SK-N-DZ (cell line): ENCODE measurements around the gene LRRC18.

DNA sequence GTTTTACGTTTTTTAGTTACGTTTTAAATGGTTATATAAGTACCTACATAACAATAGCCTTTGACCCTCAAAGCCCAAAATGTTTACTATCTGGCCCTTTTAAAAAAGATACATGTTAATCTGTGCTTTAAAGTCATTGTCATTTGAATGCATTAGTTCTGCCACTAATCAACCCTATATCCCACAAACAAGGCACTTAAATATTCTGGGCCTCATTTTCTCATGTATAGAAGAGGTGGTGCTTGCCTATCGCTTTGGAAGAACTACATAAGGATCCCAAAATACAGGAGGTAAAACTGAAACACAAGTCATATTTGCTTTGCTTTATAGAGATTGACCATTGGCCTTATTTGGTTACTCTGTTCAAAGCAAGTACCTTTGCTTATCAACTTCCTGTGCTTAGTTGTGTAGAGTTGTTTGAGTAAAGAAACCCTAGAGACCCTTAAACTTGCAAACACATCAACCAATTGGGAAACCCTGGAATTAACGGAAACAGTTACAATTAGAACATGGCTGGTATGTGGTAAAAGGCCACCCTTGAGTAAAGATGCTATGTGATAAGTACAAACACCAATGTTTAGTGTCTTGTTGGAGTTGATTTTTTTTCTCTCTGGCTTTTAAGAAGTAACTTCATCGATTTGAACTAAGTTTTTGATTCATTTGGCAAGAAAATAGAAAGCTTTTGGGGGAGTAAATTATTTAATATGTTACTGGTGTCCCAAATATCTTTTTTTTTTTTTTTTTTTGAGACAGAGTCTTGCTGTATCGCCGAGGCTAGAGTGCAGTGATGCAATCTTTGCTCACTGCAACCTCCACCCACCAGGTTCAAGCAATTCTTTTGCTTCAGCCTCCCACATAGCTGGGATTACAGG, 26.1 kb downstream of the TIMM23 start:
RAMPAGE:
- cytosol, long total RNA: no peak
- nucleus, long total RNA: no peak

DNA sequence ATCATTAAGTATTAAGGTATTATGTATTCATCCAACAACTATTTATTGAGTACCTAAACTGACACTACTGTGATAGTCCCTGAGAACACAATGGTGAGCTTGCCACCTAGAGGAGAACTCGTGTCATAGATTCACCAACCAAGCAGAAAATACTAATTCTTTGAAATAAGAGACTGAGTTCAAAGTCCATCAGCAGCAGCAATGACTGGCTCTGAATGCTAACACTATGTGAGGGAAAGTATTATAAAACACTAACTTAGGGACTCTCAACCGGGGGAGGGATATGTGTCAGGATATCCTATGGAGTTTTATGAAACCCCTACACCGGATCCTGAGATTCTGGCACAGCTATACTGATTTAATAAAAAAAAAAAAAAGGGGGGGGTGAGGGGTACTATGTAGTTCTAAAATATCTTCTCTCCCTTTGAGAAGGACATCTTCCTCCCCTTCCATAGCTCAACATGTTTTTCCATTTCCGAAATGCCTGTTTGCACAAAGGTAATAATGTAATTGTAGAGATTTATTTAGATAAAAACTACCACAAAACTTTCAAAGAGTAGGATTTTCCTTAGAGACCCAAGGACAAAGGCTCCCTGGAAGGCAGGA, 1.6 kb downstream of the NCOA4 start:
RAMPAGE:
- cytosol, long total RNA: no peak
- nucleus, long total RNA: no peak

DNA sequence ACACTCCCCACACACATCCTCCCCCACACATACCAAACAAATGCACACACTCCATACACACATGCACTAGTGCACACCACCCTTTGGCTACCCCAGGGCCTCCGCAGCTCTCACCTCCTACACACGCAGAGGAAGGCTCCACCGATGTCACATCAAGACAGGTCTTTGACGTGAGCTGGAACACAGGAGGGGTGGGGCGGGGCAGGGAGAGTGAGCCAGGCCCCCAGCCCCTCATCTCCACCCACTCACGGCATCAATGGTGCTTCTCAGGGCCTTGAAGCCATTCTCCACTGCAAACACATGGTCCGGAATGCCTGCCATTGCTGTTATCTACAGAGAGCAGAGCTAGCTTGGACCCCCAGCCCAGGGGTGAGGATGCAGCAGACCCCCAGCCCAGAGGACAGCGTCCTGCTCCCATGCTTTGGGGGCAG, 47.9 kb upstream of the MSMB start:
RAMPAGE:
- cytosol, long total RNA: no peak
- nucleus, long total RNA: no peak

DNA sequence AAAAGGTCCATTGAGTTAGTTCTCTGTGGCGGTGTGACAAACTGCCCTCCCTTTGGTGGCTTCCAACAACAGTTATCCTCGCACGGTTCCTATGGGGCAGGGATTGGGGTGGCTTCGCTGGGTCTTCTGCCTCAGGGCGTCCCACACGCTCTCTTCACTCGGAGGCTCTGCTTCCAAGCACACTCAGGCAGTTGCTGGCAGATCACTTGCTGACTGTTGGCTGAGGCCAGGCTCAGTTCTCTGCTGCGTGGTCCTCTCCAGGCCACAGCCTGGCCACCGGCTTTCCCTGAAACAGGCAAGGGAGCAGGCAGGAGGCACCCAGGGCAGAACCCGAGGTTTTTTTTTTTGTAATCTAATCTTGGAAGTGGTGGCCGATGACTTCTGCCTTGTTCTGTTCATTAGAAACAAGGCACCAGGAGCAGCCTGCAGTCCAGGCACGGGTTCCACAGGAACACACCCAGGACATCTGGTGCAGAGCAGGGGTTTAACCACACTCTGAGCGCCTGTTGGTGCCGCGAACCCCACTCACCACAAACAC, 112.1 kb downstream of the PTPN20 start:
RAMPAGE:
- cytosol, long total RNA: no peak
- nucleus, long total RNA: no peak

GRCh38 chr10:47026056-47026322, 114.8 kb downstream of the PTPN20 start:
RAMPAGE:
- cytosol, long total RNA: no peak
- nucleus, long total RNA: no peak

GRCh38 chr10:47321988-47322244, 338 bp upstream of the GDF2 start:
RAMPAGE:
- cytosol, long total RNA: no peak
- nucleus, long total RNA: no peak

DNA sequence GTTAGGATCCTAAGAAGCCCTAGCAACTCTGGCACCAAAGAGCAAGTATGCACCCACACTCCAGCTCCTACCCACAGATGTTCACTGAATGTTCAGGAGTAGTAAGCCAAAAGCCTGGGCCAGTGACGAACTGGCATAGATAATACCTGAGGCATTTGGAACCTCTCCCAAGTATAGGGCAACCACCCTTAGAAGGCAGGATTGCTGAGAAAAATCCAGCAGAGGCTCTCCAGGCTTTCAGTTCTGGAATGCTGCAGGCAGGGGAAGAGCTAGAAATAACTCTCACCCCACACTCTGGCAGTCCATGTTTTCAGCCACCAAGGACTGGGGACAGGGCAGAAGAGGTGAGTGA, 90.3 kb downstream of the SYT15B start:
RAMPAGE:
- cytosol, long total RNA: no peak
- nucleus, long total RNA: no peak

GRCh38 chr10:47743575-47744242, 19.7 kb downstream of the SYT15B start:
RAMPAGE:
- cytosol, long total RNA: no peak
- nucleus, long total RNA: no peak

RAMPAGE:
- cytosol, long total RNA: no peak
- nucleus, long total RNA: no peak
Measured at GRCh38 chr10:47942182-47942705, 23.8 kb downstream of the NPY4R2 start.

GRCh38 chr10:47986490-47987060, 13.0 kb downstream of the FAM25C start:
RAMPAGE:
- cytosol, long total RNA: no peak
- nucleus, long total RNA: no peak

DNA sequence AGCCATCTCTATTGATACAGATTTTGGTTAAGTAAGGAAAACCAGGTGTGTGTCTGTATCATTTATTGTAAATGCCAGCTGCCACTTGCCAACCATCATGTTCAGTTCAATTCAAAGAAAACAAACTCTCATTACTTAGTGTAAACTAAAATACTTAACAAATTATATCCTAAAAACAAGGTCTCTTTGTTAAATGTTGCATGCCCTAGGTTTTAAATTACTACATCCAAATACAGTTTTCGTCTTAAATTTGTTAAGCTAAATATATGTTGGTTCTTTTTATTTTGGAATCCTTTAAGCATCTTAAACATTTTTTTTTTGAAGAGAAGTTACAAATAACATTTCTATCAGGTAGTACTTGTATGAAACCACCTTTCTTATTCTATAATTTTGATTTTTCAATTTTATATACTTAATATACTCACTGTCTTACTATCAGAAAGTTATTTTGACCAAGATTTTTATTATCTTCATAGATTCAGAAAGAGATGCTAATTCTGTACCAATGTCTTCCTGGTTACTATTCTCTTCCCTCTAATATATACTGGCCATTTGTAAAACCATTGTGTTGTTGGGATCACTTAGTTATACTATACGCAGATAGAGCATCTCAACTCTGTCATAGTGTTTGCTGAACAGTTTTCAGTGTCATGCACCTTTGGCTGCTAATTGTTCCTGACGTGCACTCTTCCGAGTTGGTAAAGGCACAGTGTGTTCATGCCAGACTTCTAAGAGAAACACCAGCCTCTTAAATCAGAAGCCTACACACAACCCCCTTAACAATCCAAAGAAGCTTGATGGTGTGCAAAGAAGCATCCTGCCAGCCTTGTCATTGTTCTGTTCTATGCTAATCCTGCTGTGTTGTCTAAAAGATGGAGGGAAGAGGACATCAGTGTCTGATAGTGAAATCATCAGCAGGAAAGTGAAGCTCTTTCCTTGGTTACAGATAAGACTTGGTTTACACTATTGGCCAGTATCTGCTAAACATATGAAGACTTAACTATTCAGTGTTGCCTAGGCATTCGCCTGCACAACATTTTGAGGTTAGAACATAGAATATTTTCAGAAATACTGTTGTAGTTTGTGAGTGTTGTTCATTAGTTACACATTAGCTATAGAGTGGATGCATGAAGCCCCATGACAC, 130.9 kb downstream of the MAPK8 start:
RAMPAGE:
- cytosol, long total RNA: no peak
- nucleus, long total RNA: no peak

GRCh38 chr10:48476304-48476967, 128.4 kb downstream of the ARHGAP22 start:
RAMPAGE:
- cytosol, long total RNA: no peak
- nucleus, long total RNA: no peak

DNA sequence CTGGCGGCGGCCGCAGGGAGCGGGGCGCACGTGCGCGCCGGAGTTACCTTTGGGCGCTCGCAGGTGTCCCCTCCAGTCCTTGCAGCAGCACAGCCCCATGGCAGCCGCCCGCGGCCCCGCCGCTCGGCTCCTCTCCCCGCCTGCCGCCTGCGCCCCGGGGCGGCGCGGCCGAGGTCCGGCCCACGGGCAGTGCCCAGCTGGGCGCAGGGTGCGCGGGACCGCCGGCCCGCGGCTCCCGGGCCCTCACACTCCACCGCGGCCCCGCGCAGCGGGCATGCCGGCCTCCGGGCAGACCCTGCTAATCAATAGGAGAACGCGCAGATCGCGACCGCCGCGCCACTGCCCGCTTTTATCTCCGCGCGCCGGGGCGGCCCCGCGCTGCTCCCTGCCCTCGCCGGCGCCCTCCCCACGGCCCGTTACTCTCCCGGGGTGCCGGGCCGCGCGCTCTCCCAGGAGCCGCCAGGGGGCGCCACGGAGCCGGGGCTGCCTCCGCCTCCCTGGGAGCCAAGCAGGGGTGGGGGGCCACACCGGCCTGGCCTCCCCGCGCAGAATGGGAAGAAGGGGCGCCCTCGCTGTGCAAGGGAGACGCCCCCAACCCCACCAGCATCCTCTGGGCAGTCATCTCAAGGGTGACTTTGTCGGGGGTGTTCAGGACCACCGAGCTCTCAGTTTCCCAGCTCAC, 80.7 kb downstream of the ARHGAP22 start:
RAMPAGE:
- cytosol, long total RNA: no peak
- nucleus, long total RNA: no peak

DNA sequence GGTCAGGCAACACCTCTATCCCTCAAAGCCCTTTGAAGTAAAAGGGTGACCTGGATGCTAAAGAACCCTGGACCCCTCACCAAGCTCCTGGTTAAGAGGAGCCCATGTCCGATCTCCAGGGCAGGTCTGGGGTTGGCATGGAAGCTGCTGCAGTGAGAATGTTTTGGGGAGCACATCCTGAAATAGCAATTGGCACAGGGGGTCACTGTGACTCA, 18.6 kb upstream of the ARHGAP22 start:
RAMPAGE:
- cytosol, long total RNA: no peak
- nucleus, long total RNA: no peak

DNA sequence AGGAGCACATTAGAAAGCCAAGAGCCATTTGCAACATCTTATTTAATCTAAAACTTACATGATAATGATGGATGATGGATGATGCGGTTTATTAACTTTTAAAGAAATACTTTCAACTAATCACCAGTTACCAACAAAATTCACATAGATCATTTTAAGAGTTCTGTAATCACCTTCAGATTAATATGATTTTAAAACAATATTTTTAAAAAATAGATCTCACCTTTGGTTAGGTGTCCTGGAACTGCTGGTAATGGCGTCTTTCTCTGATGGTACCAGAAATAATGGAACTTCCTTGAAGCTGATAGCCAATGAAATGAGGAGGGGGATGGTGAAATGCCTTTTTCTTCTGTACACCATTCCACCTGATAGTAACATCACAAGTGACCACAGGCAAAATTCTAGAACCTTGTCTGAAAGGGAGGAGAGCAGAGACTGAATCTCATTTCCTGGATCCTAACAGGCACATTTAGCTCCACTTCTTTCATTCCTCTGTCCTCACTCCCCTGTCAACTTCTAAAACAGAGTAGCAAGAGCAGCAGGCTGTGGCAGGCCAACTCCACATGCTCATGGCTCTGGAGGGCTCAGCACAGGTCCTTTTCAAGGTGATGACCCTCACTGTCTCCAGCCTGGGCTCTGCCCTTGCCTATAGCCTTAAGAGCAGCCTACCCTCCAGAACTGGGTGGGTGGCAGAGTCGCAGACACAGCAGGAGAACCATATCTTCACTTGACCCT, at the start of gene LRRC18:
LRRC18 (minus strand) TSS at position 318 of the 735 bp plus-strand sequence.
RAMPAGE:
- cytosol, long total RNA: no peak
- nucleus, long total RNA: no peak

DNA sequence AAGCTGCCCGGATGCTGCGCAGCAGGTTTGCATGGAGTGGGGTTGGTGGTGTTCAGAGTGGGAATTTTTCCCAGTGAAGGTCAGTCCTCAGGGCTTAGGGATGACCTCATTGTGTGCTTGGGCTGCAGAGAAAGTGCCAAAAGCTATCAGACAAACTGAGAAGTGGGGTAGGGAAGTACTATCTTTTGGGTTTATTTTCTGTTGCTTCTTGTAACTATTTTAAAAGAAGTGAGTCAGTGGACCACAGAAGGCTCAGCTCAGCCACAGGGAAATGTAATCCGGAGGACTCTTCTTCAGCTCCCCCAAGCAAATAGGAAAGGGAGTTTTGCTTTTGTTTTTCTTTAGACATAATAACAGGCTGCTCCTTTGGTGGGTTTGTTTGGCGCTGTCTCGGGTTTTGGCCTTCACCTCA, 5.2 kb upstream of the FAM170B start:
RAMPAGE:
- cytosol, long total RNA: no peak
- nucleus, long total RNA: no peak

GRCh38 chr10:49282810-49283356, 16.1 kb upstream of the C10orf71 start:
RAMPAGE:
- cytosol, long total RNA: no peak
- nucleus, long total RNA: no peak

DNA sequence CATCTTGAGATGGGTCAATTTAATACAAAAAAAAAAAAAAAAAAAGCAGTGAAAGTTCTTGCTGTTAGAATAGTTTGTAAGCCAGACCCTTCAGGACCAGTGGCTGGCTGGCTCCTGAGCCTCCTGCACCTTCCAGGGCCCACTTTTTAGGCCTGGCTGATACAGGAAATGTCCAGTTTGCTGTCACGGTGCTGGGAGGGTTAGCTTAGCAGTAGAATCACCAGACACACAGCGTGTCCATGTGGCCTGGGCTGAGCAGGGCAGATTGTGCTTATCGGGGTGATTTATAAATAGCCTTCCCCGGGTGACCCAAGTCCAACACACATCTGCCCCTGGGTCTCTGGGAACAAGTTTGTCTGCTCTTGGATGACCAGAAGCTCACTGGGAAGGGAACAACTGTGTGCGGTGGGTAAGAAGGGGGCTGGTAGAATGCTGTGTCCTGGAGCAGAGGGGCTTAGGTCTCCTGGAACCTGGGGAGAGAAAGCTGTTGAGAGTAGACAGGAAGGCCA, 1.5 kb downstream of the C10orf71 start:
RAMPAGE:
- cytosol, long total RNA: no peak
- nucleus, long total RNA: no peak

DNA sequence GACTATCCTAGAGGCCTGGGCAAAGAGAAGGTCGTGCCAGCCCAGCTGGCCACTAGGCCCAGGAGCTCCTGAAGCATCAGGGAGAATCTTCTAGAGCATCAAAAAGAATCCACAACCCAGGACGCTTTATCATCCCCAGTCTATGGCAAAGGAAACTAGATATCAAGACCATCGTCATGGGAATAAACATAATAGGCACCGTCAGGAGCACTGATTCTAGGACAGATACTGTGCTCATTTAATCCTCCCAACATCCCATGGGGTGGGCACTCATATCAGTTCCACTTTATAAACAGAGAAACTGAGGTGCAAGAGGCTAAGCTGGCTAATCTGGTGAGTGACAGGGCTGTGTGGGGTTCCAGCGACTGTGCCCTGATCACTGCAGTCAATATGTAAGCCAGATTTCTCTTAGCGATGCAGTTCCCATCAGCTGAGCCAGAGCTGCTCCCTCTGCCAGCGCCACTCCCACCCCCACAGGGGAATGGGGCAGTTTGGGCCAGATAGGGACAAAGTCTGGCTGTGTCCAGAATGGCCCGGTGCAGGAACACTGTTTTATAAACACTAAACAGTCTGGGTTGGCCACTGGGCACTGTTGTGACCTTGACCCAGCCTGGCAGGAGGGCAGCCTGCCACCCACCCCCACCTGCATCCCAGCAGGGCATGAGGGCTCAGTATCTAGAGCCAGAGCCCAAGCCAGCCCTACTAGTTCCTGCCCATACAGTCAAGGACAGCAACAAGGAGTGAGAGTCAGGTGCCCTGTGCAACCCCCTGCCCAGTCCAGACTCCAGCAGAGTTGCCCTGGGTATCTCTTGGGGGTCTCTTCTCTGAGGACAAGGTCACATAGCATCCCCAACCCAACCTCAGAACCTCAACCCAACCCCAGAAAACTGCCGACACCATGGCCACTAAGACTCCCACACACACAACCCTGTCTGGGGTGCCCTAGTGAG, 1.4 kb downstream of the OGDHL start:
RAMPAGE:
- cytosol, long total RNA: no peak
- nucleus, long total RNA: no peak

GRCh38 chr10:50326083-50326827, 74.9 kb upstream of the ASAH2 start:
RAMPAGE:
- cytosol, long total RNA: no peak
- nucleus, long total RNA: no peak